PC-3 (cell line): ENCODE measurements around a stretch of chr2.

DNA sequence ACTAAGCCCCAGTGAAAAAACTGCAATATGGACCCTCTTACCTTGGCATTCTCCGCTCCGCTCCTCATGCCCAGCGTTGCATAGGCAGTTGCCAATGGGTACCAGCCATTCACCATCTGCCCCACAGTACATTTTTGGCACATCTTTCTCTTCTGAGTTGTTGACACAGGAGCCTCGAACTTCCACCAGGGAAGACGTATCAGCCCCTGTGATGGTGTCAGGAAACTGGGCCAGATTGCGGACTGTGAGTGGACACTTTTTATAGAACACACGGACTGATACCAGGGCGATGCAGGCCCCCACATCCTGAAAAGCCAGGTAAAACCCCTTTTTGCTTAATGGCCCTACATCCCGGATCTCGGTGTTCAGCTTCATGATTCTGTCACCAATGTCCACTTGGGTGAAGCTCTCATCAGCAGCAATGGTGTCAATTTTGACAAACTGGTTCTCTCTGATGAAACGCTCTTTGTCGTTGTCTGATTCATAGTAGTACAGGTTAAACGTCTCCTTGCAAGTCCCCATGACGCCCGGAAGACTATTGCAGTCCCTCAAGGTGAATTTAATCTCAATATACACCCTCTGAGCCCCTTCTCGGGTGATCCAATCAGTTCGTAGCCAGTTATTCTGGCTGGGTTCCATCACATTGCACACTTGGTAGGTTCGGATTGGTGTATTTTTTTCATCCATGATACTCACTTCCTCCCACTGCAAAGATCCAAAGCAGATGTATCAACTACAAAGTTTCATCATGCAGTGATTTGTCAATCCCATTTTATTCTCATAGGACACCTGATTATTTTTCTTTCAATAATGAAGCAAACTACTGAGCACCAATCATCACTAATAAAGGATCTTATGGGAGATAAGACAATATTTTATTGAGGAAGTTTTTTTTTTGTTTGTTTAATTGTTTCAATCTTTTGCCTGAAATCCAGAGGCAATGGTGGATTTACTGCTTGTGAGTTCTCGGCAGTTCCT lies 8.1 kb downstream of the EPHA4 start:
- RAMPAGE, long total RNA: no peak

GRCh38 chr2:221570780-221571482 lies 1.2 kb downstream of the EPHA4 start:
- RAMPAGE, long total RNA: no peak

DNA sequence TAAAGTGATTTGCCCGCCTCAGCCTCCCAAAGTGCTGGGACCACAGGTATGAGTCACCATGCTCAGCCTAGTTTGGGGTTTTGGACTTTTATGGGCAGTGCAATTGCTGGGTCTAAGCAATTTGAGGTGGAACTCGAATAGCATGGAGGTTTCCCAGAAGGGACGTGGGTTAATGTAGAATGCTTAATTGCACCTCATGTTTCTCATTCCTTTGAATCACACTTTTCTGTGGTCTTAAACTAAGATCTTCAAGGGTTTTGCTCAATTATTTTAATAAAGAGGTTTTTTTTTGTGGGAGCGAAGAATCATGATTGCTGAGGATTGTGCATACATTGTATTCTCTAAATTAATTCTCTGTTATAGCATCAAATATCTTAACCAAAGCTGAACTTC lies 102.4 kb upstream of the EPHA4 start:
- RAMPAGE, long total RNA: no peak

- RAMPAGE, long total RNA: no peak
These were observed 221.0 kb upstream of the EPHA4 start for GRCh38 chr2:221792957-221793605.

GRCh38 chr2:222319632-222319946 lies 366 bp downstream of the ENSG00000288658 start:
- RAMPAGE, long total RNA: no peak

- RAMPAGE, long total RNA: no peak
These were observed 9.9 kb downstream of the SGPP2 start for GRCh38 chr2:222434323-222434576.

DNA sequence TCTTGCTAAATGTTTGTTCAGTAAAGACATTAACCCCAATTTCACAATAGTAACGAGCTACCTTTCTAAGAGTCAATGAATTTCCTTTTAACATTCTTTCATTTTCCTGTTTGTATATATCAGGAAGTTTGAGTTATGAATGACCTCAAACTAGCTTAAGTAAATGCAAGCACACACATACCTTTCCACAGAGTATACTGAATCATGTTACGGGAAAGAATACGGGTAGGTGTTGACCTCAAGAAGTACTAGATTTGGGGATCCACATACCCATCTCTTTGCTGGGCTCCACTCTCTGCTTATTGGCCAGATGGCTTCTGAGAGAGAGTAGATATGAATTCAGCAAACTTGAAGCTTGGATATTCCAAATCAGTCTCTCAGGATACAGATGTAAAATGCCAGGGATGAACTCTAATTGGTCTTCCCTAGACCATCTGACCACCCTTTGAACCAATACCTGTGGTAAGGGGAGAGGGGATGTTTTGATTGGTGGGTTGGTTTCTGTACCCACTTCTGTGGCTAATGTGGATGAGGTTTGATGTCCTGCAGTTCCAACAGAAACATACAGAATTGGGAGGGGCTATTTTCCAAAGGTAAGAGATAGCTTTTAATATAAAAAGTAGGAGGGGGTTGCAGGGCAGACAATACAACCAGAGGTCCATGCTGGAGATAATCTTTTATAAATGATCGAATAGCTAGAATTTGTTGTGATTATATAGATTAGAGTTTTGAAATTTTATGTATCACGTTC lies 18.0 kb upstream of the ACSL3 start:
- RAMPAGE, long total RNA: no peak

DNA sequence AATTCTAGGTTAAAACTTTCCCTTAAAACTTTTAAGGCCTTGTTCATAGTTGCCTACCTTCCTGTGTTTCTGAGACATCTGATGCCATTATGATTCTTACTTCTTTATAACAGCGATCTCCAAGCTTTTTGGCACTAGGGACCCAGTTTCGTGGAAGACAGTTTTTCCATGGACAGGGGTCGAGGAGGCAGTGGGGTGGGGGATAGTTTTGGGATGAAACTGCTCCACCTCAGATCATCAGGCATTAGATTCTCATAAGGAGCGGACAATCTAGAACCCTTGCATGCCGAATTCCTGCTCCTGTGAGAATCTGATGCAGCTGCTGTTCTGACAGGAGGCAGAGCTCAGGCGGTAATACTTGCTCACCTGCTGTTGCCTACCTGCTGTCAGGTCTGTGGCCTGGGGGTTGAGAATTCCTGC lies 21.5 kb downstream of the ACSL3 start:
- RAMPAGE, long total RNA: no peak

DNA sequence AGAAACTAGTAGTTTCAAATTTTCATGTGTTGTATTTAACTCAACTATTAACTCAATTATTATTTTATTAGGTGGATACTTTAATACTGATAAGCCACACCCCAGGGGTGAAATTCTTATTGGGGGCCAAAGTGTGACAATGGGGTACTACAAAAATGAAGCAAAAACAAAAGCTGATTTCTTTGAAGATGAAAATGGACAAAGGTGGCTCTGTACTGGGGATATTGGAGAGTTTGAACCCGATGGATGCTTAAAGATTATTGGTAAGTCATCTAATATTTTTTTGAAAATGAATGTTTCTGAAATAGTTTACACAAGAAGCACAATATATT lies 69.7 kb downstream of the ACSL3 start:
- RAMPAGE, long total RNA: no peak

- RAMPAGE, long total RNA: no peak
These were observed 76.4 kb downstream of the AP1S3 start for GRCh38 chr2:223760730-223761558.

- RAMPAGE, long total RNA: no peak
These were observed 4.0 kb upstream of the AP1S3 start for GRCh38 chr2:223841255-223841949.

DNA sequence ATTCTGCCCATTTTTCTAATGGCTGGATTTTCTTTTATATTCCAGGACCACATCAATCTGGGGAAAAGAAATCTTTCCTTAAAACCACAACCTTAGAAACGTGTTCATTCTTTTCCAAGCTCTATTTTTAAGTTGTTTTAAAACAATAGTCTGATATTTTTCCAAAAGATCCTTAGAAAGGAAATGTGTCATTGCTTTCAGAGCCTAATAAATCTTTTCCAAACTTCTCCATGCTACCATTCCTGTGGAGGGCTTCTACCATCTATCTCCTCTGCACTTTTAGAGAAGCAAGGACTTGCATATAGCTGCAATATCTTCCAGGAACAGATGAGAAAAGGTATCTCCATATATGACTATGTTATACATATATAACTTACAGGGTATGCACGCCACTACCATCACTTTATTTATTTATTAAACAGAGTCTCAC lies 21.2 kb downstream of the WDFY1 start:
- RAMPAGE, long total RNA: no peak

DNA sequence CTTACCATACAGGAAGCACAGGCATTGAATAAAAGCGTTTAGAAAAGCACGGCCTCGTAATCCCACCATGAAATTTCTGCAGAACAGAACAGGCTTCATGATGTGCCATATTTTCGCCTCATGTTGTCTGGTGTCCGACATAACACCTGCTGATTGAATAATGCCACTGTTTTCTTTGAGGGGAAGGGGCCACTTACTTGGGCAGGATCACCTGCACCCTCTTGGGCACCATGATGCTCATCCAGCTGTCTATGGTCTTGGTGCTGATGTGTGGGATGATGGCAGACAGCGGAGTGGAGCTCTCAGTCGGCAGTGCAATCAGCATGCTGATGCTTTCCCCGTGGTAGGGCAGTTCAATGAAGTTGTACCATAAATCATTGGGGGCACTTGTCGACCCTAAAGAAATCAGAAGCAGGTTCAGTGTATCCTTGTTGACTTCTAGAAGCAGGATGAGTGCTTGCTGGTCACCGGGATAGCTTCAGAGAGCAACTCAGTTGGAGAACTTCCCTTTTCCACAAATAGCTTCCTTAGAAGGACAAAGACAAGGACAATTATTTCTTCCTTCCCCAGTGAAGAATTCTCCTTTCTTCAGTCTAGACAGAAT lies 27.4 kb downstream of the MRPL44 start:
- RAMPAGE, long total RNA: no peak

GRCh38 chr2:224038196-224038873 lies 751 bp downstream of the SERPINE2 start:
- RAMPAGE, long total RNA: no peak

- RAMPAGE, long total RNA: no peak
These were observed 40.5 kb upstream of the FAM124B start for GRCh38 chr2:224442064-224443178.

GRCh38 chr2:224518753-224519620 lies 66.2 kb downstream of the CUL3 start:
- RAMPAGE, long total RNA: no peak

- RAMPAGE, long total RNA: no peak
These were observed 5.1 kb downstream of the CUL3 start for GRCh38 chr2:224580028-224580399.

DNA sequence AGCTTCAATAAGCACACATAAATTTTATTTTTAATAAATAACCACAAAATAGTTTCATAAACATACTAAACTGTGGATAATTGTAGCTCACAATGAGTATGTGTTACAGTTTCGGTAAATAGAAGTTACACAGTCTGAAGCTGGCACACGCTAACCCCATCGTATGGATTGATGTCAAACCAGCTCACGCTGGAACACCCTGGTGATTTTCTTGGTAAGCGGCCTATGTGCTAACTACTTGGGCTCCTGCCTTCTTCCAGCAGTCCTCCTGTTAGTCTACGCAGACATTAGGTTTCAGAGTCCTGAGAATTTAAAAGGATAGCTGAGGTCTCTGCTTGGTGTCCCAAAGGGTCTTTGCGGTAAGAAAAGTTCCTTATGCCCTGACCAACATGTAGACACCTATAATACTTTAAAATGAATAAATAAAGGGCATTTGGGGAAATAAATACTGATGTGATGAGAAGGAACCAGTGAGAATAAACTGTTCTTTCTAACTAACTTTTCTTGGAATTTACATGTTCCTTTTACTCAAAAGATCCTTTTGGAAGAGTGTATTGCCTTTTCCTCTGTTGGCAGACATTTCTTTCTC lies 322.3 kb downstream of the IRS1 start:
- RAMPAGE, long total RNA: no peak

DNA sequence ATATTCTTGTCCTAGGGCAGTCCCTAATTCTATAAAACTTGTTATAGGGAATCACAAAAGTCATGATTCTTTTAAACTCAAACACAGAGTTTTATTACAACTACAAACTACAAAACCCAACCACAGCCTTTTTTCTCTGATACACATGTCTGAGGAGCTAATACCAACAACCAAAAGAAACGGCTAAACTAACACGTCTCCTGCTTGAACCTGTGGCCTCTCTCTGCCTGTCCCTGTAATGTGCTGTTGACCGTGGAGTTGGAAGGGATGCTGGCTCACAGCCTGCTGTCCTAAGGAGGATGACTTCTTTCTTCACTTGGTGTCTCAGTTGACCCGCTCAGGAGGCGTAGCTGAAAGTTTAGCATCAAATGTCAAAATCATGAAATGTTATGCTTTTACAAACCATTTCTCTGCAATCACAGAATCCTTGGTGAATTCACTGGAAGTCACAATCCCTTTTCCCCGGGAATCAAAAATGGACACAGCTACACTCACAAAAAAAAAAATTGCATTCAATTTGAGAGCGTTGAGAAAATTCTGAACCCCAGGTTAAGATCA lies 74.5 kb downstream of the IRS1 start:
- RAMPAGE, long total RNA: no peak

- RAMPAGE, long total RNA: no peak
These were observed 2.0 kb downstream of the IRS1 start for GRCh38 chr2:226797538-226798033.